Mucosa of descending colon (tissue), 1 donor: ENCODE measurements around a stretch of chr12.

GRCh38 chr12:40819453-40819924 is 127.2 kb downstream of the CNTN1 start:
- PRO-cap: no peak

DNA sequence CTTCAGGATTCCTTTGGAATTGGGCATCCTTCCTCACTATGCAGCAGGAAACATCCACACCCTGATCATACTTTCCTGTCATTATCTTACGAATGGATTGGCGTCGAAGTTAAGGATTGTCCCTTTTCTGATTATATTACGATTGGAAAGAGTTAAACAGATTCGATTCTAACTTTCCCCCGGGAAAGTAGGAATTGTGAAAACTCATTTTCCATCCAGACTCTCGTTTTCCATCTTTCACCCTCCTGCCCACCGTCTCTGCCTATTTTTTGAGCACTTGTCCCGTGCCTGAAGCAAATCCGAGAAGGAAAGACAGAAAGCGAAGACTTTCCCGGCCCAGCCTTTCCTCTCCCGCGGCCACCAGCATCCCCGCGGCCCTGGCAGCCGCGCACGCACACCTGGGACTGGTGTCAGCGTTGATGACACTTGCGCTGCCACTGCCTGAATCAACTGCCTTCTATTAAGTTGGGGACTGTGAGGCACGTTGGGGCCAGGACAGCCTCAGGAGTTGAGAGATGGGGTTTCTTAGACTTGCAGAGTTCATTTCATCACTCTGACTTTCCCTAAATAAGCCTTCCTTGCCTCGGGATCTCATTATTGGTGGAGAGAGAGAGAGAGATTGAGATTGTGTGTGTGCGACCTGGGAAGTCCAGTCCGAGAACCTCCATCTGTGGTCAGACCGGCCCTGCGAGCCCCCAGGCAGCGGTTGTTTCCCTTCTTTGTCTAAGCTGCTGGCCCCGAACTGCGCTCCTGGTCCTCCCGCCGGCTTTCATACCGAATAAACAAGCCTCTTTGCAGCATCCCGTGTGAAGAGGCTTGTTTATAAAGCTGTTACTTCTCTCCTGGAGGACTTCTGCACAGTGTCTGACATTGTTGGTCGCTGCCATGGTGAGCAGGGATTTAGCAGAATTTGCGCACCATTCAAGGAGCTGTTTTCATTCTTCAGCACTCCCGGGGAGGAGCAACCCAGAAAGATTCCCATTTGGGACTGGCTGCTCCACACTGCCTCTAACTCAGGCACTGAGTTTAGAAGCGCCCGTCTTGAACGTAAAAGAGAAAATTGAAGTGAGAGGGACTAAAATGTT is 1.4 kb downstream of the PDZRN4 start:
- PRO-cap: no peak

GRCh38 chr12:41212551-41213161 is 24.5 kb downstream of the PDZRN4 start:
- PRO-cap: no peak

GRCh38 chr12:41485115-41485650 is 297.1 kb downstream of the PDZRN4 start:
- PRO-cap: no peak

DNA sequence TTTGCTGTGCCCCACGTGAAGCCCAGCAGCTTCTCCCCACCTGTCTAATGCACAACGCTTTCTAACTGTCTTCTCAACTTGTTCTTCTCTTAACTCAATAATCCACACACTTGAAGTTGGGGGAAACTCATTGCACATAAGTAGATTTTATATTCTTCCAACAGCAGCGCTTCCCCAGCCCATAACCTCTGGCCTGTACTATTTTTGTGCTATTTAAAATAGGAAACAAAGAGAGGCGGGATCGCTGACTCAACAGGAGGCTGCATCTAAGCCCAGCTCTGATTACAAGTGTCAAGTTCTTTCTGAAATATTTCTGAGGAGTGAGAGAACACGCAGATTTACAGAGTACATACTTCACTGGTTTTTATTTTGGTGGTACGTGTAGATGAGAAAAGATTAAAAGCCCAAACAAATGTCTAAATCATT is 226.6 kb downstream of the GXYLT1 start:
- PRO-cap: no peak

GRCh38 chr12:42173906-42174692 is 29.4 kb upstream of the GXYLT1 start:
- PRO-cap: no peak

GRCh38 chr12:42234986-42235351 is 3.1 kb downstream of the YAF2 start:
- PRO-cap: no peak

GRCh38 chr12:42326333-42327425 is 712 bp downstream of the PPHLN1 start:
- PRO-cap: no peak

GRCh38 chr12:42549900-42550254 is 39.7 kb downstream of the PRICKLE1 start:
- PRO-cap: no peak

DNA sequence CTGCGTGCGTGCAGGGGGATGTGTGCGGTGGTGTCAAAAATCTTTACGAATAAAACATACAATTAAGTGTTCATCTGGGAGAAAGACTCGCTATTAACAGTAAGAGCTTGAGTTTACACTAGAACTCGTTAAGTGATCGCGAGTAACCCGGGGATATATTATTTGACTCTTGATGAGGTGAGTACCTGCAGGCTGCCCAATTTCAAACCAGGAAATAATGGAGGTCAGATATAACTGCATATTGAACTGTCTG is 852 bp downstream of the TWF1 start:
- PRO-cap: no peak

- PRO-cap: no peak
These were observed 11.4 kb downstream of the TMEM117 start for GRCh38 chr12:43846769-43848135.

- PRO-cap: no peak
These were observed 56.7 kb downstream of the TMEM117 start for GRCh38 chr12:43892375-43893218.

DNA sequence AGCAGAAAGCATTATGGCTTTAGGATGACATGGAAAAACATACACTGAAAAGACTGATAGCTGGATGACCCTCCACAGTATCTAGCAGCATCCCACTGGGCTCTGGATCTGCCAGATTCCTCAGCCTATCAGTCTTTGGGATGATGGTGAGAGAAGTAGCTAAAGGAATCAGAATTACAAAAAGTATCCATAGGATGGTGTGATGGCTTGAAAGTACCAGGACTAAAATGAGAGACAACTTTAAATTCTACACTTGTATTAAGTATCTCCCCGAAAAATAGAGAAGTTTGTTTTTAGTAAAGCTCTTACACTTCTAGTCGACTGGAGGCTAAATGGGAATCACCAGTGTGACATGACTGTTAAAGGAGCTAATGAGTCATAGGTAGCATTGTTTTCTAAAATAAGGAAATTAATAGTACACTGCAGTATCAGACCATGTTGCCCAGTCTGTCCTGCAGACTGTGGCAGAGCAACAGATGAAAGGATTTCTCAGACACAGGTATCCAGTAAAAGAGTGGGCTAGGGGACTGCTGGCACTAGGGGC is 140.0 kb downstream of the TMEM117 start:
- PRO-cap: no peak

- PRO-cap: no peak
These were observed 44.2 kb downstream of the ANO6 start for GRCh38 chr12:45260003-45260611.

- PRO-cap: no peak
These were observed 66.1 kb downstream of the ANO6 start for GRCh38 chr12:45281918-45282405.

GRCh38 chr12:45644452-45645094 is 84.9 kb upstream of the ARID2 start:
- PRO-cap: no peak

- PRO-cap: no peak
These were observed 2.7 kb downstream of the ARID2 start for GRCh38 chr12:45732170-45732630.

DNA sequence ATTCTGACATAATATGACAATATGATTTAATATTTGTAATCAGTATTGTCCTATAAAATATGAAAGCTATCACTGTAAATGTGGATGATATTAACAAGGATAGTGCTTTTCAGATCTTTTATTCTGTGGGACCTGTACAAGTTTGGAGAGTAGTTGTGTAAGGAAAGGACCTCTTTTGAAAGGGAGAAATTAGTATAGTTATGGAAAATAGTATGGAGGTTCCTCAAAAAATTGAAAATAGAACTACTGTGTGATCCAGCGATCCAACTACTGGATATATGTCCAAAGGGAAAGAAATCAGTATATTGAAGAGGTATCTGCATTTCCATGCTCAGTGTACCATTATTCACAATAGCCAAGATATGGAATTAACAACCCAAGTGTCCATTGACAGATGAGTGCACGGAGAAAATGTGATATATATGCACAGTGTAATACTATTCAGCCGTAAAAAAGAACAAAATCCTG is 56.9 kb downstream of the ARID2 start:
- PRO-cap: no peak

DNA sequence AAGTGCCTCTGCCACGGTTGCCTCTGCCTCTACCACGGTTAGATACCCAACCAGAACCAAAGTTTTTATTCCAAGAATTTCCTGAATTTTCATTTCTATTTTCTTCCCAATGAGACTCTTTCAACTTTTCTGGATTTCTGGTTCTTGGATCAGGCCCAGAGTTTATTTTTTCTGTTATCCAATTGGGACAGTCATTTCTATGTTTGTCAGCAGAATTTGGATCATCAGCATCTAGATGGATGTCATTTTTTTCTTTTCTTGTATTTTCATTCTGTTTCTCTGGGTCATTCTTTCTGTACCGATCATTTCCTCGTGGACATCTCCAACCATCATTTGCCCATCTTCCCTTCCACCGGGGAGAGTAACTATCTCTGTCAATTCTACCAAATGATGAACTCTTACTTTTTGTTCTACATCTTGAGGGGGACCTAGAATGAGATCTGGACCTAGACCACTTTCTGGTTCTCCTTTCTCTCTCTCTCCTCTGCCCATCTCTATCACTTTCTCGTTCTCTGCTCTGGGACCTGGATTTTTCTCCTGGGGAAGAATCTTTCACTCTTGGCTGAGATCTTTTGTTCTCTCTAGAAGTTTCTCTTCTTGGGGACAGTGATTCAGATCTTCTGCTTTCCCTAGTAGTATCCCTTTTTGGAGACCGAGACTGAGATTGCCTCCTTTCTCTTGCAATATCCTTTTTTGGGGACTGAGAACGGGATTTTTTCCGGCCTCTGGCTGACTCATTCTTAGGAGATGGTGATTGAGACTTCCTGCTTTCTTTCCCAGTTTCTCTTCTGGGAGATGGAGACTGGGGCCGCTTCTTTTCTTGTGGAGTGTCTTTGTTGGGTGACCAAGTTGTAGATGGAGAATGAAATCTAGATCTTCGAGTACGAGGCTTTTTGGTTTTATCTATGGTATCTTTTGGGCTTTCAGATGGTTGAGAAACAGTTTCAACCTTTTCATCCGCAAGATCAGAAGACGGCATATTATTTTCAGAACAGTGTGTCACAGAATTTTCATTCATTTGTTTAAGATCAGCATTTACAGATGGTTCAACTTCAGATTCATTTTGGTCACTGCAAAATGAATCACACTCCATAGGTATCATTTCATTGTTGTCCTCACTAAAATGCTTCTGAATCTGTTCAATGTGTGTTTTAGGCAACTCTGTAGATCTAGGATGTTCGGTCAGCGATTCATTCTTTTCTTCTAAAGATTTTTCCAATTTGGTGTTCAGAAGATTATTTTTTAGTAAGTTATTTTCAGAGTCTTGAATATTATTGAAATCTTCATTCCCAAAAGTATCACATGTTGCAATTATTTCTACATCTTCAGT is 63.5 kb downstream of the SCAF11 start:
- PRO-cap: no peak

GRCh38 chr12:45955838-45956420 is 34.4 kb downstream of the SCAF11 start:
- PRO-cap: no peak